Measurements from ENCODE around the genes CKAP2 and BORA.

GRCh38 chr13:52275558-52275864 lies 116.1 kb upstream of the NEK3 start:
- RRBS: no CpG with 5 or more reads among the region's 8 CpGs

DNA sequence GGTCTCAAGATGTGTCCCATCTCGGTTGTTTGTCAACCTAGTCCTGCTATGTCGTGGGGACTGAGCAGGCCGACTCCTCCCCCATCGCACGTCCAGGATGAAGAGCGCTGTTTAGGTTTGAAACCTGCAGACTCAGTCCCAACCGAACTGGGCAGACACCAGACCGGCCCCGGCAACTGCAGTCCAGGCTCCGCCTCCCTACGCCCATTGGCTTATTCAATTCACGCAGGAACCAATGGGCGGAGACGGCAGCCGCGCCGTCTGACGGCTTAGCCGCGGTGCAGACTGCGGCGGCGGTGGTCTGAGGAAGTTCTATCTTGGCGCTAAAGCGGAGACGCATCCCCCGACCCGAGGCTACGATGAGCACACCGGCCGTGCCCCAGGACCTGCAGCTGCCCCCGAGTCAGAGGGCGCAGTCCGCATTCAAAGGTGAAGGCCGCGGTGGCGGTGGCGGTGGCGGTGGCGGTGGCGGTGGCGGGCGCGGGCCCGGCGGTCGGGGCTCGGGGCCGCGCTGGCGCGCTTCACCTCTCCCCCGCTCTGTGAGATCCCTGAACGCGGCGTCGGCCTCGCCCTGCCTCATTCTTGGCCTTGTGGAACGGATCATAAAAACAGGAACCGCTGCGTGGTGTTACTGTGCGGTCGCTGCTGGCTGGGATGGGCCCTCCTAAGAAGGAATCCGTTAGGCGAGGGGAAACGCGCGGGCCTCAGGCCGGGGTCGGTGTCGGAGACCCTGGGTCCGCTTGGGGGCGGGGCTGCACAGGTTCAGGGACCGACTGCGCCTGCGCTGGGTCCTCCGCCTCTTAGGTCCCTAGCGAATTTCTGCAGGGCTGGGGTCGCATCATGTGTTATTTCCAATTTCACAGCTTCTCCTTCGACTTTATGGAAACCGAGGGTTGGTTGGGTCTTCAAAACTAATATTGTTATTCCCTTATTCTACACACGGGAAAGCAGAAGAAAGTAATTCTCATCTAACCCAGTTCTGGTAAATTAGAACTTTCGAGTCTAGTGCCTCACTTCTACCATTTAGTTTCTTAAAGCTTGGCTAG lies at the start of gene CKAP2:
Gene CKAP2 (plus strand): TSS at position 281 of the 1,046 bp plus-strand sequence.
- RRBS: 0% methylated on average over 8 of the region's 83 CpGs

DNA sequence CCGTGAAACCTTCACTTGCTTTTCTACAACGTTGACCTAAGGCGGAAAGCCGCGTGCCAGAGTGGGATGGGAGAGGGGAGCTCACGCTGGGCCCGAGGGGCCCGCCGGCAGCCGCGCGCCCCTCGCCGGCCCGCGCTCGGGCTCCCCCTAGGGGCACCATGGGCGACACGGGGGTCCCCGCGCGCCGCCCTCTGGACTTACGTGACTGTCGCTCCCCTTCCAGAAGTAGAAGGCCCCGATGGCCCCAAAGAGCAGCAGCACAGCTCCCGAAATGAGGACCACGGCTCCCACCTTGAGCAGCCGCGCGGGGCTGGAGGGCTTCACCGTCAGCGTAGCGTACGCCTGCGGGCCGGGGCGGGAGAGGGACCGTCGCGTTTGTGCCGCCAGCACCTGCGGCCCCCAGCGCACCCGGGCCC lies 782 bp downstream of the CNMD start:
- RRBS: 4% methylated on average over 9 of the region's 45 CpGs

- RRBS: no CpG with 5 or more reads among the region's 6 CpGs
Observed at GRCh38 chr13:52921018-52921612, 72.7 kb upstream of the PCDH8 start.

DNA sequence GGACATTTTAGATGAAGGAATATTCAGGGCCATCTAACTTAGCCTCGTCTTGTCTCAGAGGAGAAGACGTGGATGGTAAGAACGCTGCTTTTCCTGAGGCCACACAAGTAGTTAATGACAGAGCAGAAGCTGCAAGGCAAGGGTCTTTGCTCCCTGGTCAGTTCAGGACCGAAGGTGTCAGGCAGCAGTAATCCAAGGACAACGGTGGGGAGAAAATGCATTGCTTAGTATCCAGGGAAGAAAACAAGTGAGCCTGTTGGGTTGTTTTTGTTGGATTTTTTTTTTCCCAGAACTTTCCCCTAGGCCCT lies 16.3 kb downstream of the OLFM4 start:
- RRBS: no CpG with 5 or more reads among the region's 5 CpGs

DNA sequence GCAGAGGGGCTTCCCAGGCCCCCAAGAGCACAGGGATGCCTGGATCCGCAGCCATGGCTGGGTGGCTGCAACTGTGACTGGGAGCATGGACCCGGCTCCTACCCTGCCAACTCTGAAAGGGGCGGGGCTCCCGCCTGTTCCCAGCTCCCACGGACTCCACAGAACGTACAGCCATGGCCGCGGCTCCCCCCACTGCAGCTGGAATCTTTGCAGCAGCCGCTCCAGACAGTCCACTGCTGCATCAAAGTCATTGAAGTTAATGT lies 1747.2 kb downstream of the OLFM4 start:
- RRBS: no CpG with 5 or more reads among the region's 9 CpGs

DNA sequence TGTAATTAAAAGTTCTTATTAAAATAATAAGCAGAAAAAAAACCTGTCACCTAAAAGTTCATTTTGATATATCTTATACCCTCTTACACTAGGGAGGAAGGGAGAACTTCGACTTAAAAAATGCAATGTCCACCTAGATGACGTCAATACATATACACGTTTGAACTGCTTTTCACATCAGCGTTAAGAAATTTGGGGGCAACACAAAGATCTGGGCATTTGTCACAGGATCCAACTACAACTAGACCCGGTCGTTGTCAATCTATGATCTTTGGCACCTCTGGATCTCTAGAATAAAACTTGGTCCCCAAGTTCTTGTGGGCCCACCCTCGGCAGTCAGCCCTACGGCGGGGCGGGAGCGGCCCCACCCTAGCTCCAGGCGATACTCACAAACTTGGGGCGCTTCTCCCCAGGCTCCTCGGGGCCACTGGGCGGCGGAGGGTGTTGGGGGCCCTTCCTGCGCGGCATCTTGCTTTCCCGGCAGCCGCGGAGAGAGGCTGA lies 481 bp downstream of the DIAPH3 start:
- RRBS: 4% methylated on average over 3 of the region's 21 CpGs

GRCh38 chr13:61162512-61163156 lies 253.0 kb downstream of the PCDH20 start:
- RRBS: no CpG with 5 or more reads among the region's 2 CpGs

DNA sequence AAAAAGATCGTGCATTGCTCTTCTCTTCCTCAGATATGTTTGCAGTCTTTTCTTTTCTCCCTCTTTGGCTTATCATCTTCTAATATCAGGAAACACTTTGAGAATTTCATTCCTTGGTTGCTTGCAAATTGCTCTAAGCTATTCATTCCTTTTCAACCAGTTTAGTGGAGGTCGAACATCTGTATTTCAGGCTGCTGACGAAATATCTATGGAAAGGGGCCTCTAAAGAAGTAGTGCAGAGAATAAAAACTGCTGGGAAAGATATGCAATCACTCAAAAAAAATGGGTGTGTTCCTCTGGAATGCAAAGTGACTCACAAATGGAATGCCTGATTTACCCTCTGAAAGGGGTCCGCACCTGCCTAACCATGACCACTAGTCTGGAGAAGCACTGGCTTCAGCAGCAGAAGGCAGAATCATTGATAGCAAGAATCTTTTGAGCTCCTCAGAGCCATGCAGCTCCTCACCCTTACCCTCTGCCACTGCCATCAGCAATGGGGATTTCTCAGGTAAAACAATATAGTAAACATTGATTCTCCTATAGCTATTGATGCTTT lies 129.4 kb downstream of the PCDH9 start:
- RRBS: no CpG with 5 or more reads among the region's 4 CpGs

GRCh38 chr13:67134216-67134664 lies 95.9 kb downstream of the PCDH9 start:
- RRBS: no CpG with 5 or more reads among the region's 3 CpGs

GRCh38 chr13:67229372-67229816 lies 742 bp downstream of the PCDH9 start:
- RRBS: no CpG with 5 or more reads among the region's 8 CpGs

DNA sequence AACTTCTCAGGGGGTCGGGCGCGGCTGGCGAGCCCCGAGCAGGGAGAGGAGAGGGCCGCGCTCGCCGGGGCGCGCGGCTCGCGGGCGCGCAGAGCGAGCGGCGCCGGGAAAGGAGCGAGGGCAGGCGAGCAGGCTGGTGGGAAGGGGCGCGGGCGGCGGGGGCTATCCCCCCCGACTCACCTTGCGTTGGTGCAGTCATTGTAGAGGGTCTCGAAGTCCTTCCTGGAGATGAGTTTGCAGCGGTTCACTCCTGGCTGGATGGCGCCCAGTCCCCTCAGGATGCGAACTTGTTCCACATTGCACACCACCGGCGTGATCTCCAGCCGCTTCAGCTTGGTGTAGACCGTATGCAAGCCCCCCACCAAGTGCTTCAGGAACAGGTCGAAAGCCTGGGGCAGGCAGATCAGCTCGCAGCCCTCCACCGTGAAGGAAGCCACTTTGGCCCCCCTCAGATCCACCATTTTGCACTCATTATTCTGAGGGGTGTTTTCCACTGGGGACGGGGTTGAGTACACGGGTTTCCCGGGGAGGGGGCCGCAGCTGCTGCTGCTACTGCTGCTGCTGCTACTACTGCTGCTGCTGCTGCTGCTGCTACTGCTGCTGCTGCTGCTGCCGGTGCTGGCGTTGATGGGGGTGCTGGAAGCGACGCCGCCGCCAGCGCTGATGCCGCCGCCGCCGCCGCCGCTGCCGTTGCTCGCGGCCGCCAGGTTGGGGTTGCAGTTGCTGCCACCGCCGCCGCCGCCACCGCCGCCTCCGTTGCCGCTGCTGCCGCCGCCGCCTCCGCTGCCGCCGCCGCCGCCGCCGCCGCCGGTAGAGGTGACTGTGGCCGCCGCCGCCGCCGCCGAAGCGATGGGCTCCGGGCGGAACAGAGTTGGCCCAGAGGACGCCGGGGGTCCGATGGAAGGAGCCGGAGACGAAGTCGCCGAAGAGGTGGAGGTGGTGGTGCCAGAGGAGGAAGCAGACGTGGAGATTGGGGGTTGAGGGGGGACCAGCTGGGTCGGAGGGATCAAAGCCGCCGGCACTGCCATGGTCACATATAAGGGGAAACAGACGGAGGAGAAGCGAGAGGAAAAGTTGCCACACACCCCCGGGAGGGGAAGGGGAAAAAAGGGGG lies 905 bp downstream of the DACH1 start:
- RRBS: 2% methylated on average over 36 of the region's 103 CpGs

GRCh38 chr13:72537938-72538192 lies 189.6 kb downstream of the MZT1 start:
- RRBS: no CpG with 5 or more reads among the region's 2 CpGs

GRCh38 chr13:72727474-72728297 lies at the start of gene BORA:
Gene BORA, plus strand, starts transcription at chr13:72727923.
- RRBS: 2% methylated on average over 13 of the region's 69 CpGs

DNA sequence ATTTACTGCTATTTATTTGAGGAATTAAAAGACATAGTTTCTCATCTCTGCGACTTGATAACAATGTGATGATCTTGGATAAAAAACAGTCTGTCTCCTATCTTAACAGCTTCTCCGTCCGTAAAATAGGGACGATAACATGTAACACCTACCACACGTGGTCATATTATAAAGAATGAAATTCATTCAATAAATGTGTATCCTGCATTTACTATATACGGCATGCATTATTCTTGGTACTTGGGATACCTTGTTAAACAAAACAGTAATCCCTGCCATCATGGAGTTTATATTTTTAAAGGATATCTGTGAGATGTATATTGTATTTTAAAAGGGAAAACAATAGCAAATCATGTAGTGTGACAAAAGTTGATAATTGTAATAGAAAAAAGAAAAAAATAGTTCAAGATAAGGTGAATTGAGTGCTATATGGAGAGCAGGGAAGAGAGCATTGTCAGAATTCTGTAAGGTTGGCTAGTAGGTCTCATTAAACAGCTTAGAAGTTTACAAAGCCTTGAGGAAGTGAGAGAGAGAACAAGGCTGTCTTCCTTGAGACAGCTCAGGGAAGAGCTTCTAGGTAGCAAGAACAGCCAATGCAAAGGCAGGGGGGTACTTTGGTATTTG lies 18.6 kb downstream of the PIBF1 start:
- RRBS: no CpG with 5 or more reads among the region's 6 CpGs

- RRBS: no CpG with 5 or more reads among the region's 4 CpGs
Observed at GRCh38 chr13:73040450-73041008, 18.3 kb upstream of the KLF5 start.

DNA sequence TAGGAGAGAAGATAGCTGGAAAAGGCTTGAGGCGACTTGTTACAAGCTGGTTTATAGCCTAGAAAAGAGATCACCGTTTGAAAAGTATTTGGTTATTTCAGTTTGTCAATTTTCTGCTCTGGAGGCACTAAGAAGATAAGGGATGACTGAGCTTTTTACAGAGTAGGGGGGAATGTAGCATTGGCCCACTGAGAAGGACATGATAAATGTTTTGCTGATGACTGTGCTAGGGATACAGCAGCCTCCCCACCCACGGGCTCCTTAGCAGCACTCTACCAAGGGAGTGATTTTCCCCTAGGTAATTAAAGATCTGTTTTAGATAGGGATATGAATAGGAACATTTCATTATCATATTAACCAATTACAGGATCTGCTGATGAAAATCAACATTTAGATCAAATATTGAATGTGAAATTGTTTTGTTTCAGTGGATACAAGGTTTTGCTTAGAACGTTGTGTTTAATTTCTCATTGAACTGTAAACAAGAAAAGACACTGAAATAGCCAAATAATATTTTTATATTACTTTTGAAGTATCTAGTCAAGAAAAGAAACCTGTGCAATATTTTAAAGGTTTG lies 2.1 kb downstream of the KLF5 start:
- RRBS: no CpG with 5 or more reads among the region's 4 CpGs

- RRBS: no CpG with 5 or more reads among the region's 1 CpG
Observed at GRCh38 chr13:73063081-73063366, 4.2 kb downstream of the KLF5 start.

GRCh38 chr13:73194345-73194762 lies 135.5 kb downstream of the KLF5 start:
- RRBS: no CpG with 5 or more reads among the region's 4 CpGs